Endometrial microvascular endothelial cells (primary cell): ENCODE measurements around the genes FGF13, F9, SPANXB1, SPANXC, HSFX3 and HSFX2.

GRCh38 chrX:136868353-136869409 is 11.8 kb downstream of the RBMX start:
- RAMPAGE, long total RNA: no peak

DNA sequence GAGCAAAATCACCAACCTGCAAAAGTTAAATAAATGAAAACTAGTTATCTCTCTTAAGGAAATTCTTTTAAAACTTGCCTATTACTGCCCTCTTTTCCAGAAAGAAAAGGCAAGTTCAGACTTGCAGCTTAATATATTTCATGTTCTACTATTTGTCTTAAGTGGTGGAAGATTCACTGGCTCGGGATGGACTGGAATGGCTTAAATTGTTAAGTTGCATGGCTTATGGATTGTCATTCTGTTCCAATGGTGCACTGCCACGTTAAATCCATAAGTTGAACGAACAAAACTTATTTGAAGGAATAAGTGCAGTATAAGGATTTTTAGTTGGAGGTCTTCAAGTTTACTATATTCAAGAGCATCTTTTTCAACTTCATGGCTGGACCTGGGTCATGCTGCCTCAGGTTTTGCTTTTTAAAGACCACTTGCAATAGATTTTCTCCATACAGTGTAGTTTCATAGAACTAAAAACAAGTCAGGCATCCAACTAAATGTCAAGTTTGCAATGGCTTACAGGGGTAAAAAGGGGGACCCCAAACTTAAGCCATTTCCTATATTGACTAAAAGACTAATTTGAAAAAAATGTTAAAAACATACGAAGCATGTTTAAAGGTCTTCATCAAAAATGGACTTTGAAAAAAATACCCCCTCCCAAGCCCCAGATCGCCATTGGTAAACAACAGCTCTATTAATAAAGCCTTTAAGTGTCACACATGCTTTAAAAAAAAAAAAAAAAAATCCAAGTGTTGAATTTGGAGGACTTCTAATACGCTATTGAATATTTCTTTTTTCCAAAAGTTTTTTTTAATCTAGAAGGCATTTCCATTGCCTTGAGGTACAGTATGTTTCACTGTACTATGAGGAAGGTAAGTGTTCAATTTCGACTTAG is 8.0 kb downstream of the RBMX start:
- RAMPAGE, long total RNA: no peak

DNA sequence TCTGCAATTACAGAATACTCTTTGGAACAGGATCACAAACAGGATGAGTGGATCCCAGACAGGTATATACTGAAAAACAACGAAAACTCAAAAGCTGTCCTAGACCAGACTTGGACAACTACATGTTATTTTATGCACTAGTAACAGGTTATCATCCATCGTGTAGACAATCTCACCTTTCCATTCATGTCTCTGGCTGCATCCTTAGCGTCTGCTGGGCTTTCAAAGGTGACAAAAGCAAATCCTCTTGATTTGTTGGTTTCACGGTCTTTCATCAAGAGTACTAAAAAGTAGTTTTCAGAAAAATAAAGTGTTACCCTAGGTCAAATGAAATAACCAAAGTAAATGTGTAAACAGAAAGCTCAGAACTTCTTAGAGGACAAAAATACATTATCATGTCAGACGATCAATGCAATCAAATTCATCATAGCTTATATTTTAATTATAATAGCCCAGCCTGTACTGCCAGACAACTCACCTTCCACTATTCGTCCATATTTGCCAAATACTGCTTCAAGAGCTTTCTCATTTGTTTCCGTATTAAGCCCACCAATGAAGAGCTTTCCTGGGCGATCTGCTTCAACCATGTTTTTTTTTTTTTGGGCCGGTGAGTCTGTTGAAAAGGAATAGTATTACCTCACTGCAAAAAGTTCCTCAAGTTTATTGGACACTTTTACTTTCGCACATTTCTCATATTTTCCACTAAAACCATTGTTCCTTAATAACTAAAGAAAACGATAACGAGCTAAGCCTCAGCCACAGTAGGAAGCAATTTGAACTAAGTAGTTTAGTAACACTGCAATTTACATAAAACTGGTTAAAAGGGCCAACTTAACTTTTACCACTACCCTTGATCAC is 1.5 kb downstream of the RBMX start:
- RAMPAGE, long total RNA: no peak

GRCh38 chrX:138710712-138712054 is at the start of gene FGF13:
Gene FGF13 (minus strand): TSS chrX:138711717.
- RAMPAGE, long total RNA: no peak

DNA sequence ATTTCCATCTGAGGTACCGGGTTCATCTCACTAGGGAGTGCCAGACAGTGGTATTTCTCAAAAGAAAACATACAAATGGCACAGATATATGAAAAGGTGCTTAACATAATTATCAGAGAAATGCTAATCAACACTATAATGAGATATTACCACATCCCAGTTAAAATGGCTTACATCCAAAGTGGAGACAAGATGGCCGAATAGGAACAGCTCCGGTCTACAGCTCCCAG is 66.5 kb upstream of the FGF13 start:
- RAMPAGE, long total RNA: no peak

- RAMPAGE, long total RNA: no peak
These were observed at the start of gene F9 for GRCh38 chrX:139530633-139531136. Gene F9 (plus strand): TSS chrX:139530739.

DNA sequence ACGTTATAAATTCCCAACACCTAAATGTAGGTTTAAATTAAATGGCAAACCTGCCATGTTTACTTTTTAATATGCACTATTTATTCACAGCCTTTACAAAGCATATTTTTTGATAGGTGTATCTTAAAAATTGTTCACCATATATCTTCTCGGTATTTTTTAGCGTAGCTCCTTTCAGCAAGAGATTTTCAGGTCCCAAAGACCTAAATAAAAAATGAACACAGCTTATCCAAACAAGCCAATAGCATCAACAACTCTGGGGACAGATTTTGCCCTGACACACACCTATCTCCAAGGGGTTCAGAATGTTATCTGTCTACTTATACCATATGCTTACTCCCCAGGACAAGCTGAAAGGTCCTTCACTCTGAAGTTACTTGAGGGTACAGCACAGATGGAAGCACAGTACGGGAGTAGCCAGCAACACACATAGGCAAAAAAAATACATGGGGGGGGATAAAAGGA is 90.6 kb upstream of the MCF2 start:
- RAMPAGE, long total RNA: no peak

DNA sequence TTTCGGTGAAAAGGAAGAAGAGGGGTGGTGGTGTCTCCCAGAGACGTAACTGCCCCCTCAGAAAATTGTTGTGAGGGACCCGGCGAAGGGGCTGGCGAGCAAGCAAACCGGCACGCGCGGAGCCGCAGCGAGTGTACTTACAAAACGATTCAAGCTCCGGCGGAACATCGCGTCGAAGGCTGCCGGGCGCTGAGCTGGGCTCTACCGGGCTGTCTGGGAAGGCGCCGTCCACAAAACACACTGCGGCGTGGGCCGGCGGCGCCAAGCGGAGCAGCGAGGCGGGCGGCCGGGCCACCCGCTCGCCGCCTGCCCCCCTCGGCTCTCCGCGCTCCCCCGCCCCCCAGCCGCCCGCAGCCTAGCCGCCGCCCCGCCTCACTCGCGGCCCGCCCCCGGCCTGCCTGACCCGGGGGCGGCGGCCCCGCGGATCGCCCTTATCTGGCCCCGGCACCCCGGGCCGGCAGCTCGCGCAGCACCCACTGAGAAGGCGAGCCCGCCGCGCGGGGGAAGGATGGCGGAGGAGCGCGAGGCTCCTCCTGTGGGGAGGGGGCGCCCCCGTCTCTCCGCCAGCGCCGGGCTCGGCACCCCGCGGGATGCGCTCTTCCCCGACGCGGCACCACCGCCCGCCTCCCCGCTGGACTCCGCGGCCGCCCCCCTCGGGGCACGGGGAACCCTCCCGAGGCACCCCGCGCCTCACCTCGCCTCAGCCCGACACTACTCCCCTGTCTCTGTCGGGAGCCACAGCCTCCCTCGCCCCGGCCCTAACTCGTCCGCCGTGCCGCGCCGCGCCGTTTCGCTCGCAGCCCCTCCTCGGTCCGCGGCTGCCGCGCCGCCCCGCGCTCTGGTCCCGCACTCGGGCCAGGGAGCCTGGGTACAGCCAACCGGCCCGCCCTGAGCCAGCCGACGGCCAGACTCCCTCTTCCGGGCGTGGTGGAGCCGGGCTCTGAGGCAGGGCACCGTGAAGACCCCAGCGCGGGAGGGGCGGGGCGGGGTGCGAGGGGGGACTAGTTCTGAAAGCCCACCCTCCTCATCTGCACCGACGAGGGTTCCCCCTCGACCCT is 649 bp downstream of the ATP11C start:
- RAMPAGE, long total RNA: no peak

DNA sequence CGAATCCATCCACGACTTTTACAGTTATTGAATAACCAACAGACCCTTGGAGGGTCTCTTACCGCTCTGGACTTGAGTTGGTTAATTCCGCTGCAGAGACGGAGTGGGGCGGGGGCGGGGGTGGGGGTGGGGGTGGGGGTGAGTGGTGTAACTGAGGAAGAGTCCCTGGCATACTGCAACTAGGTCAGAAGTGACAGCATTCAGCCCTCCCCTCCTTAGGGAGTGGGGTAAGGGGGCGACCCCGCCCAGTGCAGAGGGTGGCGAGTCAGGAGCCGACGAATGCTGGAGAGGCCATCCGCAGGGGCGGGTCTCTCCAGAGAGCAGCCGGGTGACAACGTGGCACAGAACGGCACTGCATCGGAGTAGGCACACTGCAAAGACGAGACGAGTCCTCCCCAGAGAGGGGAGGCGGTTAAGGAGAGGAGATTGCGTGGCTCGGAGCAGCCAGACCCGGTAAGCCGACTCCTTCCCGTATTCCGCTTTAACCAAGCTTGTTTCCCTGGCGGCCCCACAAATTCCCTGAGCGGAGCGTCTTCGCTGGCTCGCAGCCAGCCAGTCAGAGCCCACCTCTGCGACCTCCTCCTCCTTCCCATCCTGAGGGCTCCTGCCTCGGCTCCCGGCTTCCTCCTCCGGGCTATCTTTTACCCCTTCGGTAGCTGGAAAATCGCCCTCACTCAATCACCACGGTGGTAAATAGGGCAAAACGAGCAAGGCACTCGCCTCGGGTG is 238.0 kb upstream of the SPANXB1 start:
- RAMPAGE, long total RNA: no peak

DNA sequence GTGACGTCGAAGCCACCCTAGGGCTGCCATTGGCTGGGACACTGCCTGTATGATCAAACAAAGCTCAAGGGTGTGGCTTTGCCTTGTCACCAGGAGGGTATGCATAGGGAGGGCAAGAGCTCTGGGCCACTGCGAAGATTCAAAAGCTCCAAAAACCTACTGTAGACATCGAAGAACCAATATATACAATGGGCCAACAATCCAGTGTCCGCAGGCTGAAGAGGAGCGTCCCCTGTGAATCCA is at the start of gene SPANXB1:
SPANXB1 (plus strand) TSS at position 89 of the 243 bp plus-strand sequence.
- RAMPAGE, long total RNA: no peak

DNA sequence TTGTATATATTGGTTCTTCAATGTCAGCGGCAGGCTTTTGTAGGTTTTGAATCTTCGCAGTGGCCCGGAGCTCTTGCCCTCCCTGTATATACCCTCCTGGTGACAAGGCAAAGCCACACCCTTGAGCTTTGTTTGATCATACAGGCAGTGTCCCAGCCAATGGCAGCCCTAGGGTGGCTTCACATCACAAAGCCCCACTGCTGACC is at the start of gene SPANXC:
SPANXC (minus strand) TSS at position 61 of the 206 bp plus-strand sequence.
- RAMPAGE, long total RNA: no peak

GRCh38 chrX:141846100-141846431 is 8.0 kb downstream of the MAGEC3 start:
- RAMPAGE, long total RNA: no peak

- RAMPAGE, long total RNA: no peak
These were observed 210.3 kb upstream of the MAGEC2 start for GRCh38 chrX:142415525-142415738.

GRCh38 chrX:145821104-145821713 is 3.6 kb downstream of the SLITRK2 start:
- RAMPAGE, long total RNA: no peak

GRCh38 chrX:147876109-147876685 is 35.5 kb upstream of the FMR1 start:
- RAMPAGE, long total RNA: no peak

DNA sequence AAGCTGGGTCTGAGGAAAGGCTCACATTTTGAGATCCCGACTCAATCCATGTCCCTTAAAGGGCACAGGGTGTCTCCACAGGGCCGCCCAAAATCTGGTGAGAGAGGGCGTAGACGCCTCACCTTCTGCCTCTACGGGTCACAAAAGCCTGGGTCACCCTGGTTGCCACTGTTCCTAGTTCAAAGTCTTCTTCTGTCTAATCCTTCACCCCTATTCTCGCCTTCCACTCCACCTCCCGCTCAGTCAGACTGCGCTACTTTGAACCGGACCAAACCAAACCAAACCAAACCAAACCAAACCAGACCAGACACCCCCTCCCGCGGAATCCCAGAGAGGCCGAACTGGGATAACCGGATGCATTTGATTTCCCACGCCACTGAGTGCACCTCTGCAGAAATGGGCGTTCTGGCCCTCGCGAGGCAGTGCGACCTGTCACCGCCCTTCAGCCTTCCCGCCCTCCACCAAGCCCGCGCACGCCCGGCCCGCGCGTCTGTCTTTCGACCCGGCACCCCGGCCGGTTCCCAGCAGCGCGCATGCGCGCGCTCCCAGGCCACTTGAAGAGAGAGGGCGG is 378 bp upstream of the FMR1 start:
- RAMPAGE, long total RNA: no peak

DNA sequence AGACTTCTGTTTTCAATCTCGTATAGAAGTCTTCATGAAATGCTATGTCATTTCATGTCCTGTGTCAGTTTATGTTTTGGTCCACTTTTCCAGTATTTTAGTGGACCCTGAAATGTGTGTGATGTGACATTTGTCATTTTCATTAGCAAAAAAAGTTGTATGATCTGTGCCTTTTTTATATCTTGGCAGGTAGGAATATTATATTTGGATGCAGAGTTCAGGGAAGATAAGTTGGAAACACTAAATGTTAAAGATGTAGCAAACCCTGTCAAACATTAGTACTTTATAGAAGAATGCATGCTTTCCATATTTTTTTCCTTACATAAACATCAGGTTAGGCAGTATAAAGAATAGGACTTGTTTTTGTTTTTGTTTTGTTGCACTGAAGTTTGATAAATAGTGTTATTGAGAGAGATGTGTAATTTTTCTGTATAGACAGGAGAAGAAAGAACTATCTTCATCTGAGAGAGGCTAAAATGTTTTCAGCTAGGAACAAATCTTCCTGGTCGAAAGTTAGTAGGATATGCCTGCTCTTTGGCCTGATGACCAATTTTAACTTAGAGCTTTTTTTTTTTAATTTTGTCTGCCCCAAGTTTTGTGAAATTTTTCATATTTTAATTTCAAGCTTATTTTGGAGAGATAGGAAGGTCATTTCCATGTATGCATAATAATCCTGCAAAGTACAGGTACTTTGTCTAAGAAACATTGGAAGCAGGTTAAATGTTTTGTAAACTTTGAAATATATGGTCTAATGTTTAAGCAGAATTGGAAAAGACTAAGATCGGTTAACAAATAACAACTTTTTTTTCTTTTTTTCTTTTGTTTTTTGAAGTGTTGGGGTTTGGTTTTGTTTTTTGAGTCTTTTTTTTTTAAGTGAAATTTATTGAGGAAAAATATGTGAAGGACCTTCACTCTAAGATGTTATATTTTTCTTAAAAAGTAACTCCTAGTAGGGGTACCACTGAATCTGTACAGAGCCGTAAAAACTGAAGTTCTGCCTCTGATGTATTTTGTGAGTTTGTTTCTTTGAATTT is 31.6 kb upstream of the FMR1NB start:
- RAMPAGE, long total RNA: no peak

DNA sequence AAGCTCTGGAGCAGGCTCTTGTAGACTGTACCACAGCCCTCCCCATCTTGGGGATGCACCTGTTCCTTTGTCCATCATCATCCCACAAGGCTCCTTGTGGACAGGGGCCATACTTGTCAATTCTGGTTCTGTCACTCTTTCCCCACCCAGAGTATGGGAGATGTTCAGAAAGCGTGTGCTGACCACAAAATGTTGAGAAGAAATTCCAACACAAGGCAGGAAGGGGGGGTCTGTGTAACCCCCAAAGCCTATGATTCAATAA is 18.6 kb downstream of the IDS start:
- RAMPAGE, long total RNA: no peak

GRCh38 chrX:149549795-149550245 is at the start of gene HSFX3:
Gene HSFX3 (minus strand): TSS chrX:149549924.
- RAMPAGE, long total RNA: no peak

GRCh38 chrX:149595192-149595700 is at the start of gene HSFX2:
Gene HSFX2 (minus strand): TSS chrX:149595314.
- RAMPAGE, long total RNA: no peak